Epithelial cell of alveolus of lung (primary cell): ENCODE results near the gene OTOL1.

DNA sequence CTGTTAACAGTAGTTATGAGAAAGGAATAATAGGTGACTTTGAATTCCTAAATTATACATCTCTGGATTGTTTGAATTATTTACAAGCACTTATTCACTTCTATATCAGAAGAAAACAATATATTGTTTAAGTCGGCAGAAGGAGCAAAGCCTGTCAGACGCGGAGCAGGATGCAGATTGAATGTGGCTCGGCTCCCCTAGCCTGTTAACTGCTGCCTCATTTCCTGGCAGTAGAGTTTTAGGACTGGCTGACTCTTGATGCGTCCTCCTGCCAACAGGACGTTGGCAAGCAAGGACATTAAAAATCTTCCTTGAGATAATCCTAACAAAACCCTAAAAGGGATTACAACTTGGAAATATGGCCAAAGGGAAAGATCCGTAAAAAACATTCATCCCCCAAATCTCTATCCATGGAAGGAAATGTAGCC is 44.8 kb upstream of the C3orf80 start:
- RAMPAGE, long total RNA, result no peak
- RRBS, result no CpG with 5 or more reads among the region's 7 CpGs

- RAMPAGE, long total RNA, result start-site peak on the plus strand at chr3:160565755-160565784, 13 and 25 reads in 2 replicates
- RRBS, result 1% methylated on average over 23 of the region's 57 CpGs
These were observed 521 bp upstream of the KPNA4 start for GRCh38 chr3:160565625-160566558.

DNA sequence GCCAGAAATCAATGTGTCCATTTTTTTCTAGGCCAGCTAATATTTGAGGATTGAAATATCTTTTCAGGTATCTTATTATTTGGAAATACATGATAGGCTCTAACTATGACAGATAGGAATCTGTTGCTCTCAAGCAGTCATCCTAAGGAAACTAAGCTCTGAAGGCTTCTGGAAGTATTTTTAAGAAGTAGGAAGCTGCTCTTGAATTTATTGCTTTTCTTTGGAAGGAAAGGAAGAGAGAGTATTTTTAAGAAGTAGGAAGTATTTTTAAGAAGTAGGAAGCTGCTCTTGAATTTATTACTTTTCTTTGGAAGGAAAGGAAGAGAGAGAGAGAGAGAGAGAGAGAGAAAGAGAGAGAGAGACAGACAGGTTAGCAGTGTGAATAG is 80.0 kb downstream of the PPM1L start:
- RAMPAGE, long total RNA, result no peak

DNA sequence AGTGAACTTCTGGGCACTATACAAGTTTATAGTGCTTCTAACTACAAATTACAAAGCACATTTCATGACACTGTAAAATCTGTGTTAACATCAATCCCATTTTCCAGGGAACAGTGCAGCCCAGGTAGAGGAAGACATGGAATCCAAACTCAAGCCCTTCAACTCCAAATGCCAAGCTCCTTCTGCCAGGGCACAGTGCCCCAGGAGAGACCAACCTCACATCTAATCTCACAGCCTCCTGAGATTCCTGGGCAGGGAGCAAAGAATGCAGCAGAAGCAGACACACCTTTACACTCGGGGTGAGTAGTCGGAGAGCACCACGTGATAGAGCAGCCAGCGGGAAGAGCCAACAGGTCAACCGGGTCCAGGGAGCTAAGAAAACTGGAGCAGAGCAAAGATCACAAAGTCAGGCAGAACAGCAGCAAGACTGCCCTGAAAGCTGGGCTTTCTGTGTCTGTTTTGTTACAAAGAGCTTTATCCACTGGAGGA is 4.3 kb downstream of the B3GALNT1 start:
- RAMPAGE, long total RNA, result no peak
- RRBS, result no CpG with 5 or more reads among the region's 5 CpGs

DNA sequence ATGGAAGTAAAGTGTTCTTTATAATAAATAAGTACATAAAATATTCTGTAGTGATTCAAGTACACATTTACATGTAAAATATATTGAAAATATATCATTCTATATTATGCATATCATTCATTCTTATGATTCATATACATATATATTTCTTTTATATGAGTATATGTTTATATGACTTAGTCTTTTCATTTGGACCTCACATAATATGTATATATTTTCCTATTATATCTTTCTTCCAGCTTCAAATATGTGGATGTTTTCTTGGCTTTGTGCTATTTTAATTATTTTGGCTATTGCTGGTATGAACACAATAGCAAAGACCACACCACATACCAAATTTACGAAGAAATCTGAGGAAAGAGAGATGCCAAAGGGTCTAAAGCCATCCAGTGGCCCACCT is at the start of gene OTOL1:
OTOL1 (plus strand) TSS at position 248 of the 400 bp plus-strand sequence.
- RAMPAGE, long total RNA, result no peak
- RRBS, result no CpG with 5 or more reads among the region's 1 CpG

DNA sequence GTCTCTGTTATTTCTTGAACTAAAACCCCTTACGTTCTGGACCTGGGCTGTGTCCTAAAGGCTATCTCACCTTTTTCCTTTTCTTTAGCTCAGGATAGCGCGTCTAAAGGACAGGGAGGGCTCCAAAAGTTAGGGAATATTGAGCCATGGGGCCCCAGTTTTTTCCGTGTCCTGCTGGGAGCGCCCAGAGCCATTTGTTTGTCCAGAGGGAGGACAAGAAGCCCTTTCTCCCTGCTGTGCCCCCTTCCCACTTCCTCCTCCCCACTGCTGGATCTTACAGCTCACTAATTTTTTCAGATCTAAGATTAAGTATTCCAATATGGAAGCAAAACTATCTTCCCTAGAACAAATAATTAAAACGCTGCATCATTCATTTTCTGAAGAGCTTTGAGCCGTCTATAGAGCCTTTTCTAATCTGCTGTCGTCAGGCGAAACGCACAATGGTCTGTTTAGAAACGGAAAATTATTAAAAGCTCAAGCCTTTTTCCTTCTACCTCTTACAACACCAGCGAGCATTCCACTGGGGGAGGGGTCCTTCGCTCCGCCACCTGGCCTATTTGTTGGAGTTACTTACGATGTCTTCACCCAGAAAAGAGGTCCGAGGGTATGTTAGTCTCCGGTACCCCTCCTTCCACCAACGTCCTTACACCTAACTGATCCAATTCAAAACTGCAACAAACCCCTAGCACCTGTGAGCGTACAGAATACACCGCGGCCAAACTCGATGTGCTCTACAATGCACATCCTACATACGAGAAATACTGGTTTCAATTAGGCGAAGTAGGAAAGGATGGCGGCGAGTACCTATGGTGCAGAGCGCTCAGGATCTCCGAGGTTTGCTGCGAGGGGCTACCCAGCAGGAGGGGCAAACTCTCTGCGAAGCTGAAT is 1.2 kb downstream of the SLITRK3 start:
- RAMPAGE, long total RNA, result no peak
- RRBS, result no CpG with 5 or more reads among the region's 30 CpGs

DNA sequence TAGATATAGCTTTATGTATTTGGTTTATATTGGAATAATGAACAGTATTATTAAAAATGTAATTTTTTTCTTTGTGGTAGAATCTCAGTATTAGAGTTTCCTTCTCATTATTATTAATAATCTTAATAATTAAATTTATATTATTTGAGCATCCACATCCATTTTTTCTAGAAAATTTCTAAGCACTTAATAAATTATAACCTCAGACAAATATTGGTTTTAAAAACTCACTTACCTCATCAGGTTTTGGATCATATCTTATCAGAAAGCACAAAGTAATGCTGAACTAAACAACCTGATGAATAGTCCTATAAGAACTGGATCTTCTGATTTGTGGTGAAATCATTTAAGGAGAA is 362 bp downstream of the SERPINI2 start:
- RAMPAGE, long total RNA, result no peak

DNA sequence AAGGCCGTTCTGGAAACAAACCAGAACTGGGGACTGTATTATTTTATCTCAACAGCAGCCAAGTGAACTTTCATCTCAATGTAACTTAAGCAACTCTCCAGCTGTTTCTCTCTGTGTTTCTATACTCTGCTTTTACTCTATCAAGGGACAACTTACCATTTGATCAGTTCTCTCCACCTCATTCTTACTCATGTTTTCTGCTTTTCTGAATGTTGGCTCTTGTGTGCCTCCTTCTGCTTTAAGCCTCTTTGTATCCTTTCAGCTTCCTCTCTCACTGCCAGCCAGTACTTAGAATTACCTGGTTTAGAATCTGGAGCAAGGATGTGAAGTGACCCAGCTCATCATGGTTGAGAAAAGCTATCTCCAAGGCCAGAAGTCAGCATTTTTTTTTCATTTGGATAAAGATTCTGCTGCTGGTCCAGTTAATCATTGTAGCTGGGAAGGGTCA is 16.1 kb upstream of the WDR49 start:
- RAMPAGE, long total RNA, result no peak
- RRBS, result no CpG with 5 or more reads among the region's 1 CpG

DNA sequence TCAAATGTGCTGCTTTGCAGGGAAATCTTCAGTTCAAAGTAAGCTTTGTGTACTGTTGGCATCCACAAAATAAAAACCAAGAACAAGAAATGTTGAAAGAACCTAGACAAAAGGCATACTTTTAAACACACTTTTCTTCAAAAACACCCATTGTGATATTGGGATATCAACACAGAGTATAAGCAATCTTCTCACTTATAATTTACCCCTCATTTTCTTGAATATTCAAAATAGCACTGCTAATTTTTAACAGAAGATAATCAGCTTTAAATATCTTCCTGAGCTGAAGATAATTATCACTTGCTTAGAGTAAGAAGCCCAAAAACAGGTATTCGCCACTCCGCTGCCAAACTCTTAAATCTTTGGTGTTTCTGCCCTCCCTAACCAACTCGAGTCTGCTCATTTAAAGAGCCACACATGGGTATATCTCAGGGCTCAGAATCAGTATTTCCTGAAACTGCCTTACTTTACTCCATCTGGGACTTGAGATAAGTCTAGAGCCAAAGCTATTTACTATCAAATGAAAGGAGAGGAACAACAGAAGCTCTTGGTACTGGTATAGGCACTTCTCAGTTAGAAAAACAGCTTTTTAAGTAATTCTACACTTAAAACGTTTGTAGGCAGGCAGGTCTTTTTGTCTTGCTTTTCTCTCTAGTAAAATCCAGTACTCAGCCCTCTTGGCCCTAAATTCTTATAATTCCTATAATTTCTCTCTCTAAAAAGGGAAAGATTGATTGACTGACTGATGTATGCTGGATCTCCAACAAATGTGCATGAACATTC is 10.8 kb downstream of the PDCD10 start:
- RAMPAGE, long total RNA, result no peak
- RRBS, result no CpG with 5 or more reads among the region's 4 CpGs

- RAMPAGE, long total RNA, result no peak
- RRBS, result no CpG with 5 or more reads among the region's 4 CpGs
These were observed 135.2 kb downstream of the SERPINI1 start for GRCh38 chr3:167870688-167871153.

DNA sequence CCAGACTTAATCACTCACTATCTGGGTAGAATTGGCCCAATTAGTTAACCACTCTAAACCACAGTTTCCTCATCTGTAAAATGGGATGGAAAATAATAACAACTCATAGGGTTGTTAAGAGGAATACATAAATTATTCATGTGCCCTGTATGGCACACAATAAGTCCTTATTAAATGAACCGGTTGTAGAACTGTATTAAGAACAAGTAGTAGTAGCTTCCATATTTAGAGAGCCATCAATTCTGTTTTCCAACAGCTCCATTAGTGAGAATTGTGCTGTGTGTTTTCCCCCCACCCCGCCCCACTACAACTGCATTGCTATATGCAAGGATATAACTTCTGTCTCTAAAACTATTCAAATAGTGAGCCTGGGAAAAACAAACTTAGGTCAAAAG is 138.8 kb downstream of the SERPINI1 start:
- RAMPAGE, long total RNA, result no peak
- RRBS, result no CpG with 5 or more reads among the region's 2 CpGs

DNA sequence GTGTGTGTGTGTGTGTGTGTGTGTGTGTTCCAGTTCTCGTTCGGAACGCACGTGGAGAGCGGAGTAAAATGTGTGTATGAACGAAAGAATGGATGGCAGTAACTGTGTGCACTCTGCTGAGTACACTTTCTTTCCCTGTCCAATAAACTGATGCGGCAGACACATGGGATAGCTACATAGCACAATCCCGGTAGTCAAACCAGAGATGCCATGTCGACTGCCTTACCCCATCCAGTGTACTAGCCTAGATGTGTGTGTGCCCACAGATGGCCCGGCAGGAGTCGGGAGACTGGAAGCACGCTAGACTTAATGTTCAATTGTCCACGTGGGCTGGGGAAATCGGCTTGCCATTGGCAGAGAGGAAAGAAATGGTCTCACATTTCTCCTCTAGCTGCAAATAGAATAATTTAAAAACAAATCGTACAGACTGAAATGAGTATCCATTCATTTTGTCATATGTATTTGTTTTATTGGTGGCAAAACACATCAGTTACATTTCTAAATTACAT is 584 bp upstream of the GOLIM4 start:
- RAMPAGE, long total RNA, result no peak
- RRBS, result 1% methylated on average over 3 of the region's 15 CpGs

GRCh38 chr3:168517384-168518134 is 421.8 kb upstream of the GOLIM4 start:
- RAMPAGE, long total RNA, result no peak
- RRBS, result no CpG with 5 or more reads among the region's 12 CpGs

DNA sequence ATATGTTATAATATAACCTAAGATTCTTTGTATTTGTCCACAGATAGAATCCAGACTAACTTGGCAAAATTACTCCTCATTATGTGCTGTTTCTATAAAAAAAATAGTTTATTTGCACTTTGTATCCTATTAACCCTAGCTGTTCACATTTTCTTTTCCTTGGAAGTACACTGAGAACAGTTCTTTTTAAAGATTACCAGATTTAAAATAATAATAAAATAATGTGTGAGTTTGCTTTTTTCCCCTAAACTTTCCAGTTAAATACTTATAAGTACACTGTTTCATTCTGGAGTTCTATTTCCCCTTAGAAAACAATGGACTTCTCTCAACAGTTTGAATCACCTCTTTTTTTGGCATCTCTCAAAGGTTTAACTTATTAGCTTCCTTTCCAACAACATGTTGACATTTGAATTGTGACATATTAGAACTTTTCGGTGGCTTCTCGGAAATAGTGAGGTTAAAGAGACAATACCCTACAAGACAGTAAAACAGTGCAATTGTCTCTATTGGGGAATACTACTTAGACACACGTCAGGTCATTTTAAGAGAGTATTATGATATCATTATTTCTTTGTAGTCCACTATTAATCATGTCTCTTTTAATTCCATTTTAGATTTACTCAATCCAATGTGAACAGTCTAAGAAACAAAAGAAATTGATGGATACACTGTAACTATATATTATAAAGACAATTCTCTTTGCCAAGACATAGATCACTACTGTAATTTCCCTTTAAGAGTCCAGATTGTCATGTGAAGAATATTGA is 529.8 kb downstream of the MECOM start:
- RAMPAGE, long total RNA, result no peak
- RRBS, result no CpG with 5 or more reads among the region's 3 CpGs

GRCh38 chr3:169148434-169148734 is 515.1 kb downstream of the MECOM start:
- RAMPAGE, long total RNA, result no peak
- RRBS, result no CpG with 5 or more reads among the region's 6 CpGs

DNA sequence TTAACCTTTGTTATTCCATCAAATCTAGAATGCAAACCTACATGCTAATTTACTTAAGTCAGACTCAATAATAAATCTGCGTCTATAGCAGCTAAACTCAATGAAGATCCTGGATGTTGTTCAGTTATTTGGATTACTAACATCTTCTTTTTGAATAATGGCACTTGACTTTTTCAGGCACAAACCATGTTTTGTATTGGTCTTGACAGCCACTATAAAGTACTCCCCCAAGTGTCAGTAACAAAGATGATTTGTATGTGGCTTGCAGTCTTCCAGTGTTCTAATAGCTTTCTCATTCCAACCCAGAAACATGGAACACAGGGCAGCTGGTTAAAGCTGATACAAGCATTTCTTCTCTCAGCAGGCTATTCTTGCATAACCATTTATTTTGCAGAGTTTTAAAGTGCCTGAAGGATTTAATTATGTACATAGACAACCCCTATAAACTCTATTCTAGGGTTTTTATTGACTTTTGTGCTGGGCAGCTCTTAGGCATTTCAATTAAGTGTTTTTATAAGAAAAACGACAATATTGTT is 420.4 kb downstream of the MECOM start:
- RAMPAGE, long total RNA, result no peak
- RRBS, result no CpG with 5 or more reads among the region's 2 CpGs

DNA sequence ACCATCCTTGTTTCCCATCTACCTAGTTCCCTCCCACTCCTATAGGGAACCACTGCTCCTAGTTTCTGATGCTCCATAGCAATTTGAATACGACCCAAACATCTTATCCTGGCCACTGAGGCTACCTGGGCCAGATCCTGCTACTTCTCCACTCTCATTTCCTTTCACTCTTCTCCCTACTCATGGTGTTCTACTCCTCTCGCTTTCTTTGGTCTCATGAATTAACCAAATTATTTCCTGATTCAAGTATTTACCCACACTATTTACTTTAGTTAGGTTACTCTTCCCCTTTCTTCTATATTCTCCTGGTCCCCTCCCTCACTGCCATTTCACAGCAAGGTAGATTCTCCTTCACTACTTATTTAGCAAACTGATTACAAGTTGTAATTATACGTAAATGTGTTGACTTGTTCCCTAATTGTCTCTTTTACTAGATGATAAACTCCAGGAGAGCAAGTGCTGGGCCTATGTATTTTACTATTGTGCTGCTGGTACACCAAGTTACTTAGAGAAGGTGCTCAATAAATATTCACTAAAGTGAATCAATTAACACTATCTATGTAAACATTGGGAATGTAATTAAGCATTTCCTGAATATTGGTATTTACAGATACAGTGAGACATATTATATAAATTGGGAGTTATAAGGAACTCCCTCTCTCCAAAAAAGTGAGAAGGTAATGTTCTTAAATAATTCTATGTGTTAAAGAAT is 355.6 kb downstream of the MECOM start:
- RAMPAGE, long total RNA, result no peak
- RRBS, result no CpG with 5 or more reads among the region's 3 CpGs

DNA sequence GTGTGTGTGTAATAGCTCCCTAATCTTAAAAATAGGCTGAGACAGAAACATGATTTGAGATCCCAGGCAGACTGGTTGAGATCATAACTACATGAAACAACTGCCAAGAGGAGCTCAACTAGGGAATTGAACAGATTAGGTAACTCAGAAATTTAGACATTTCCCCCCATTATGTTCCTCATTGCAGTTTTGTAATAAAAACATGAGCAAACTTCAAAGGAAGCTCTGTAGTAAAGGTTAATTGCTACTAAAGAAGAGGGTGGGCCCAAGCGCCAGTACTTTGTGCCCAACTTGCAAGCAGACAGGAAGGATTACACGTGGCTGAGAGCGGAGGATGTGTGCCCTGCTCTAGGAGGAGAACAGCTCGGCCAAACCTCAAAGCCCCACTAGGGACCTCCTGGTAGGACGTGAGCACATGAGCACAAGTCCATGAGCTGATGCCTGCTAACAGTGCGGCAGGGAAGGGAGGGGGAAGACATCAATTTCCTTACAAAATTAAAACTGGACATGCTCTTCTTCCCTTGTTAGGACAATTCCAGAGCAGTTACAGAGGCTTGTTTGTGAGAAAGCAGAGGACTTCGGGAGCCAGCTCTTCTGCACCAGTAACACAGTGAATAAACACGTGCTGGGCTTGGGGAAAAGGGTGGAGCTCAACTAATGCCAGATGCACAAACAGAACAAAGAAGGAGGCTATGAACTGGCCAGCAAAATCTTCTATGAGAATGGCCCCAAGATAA is 275.6 kb downstream of the MECOM start:
- RAMPAGE, long total RNA, result no peak
- RRBS, result no CpG with 5 or more reads among the region's 8 CpGs

GRCh38 chr3:169390299-169390896 is 273.1 kb downstream of the MECOM start:
- RAMPAGE, long total RNA, result no peak
- RRBS, result no CpG with 5 or more reads among the region's 2 CpGs

DNA sequence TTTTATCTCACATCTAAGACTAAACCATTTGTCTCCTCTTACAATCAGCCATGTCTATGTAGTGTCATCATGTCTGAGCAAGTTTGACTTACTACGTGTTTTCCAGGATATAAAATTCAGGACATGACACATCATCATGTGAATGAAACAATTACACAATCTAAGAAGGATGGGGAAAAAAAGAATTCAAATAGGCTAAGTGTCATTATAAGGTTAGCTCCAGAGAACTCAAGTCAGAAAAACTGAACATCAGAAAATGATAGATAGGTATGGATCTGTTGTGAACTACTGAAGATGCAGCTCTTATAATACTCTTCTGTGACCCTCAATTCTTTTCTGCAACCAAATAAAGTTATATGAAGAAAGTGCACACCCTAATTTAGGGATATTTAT is 208.6 kb downstream of the MECOM start:
- RAMPAGE, long total RNA, result no peak
- RRBS, result no CpG with 5 or more reads among the region's 1 CpG